Cardiac ventricle fibroblast (primary cell): ENCODE results near the genes AQP7, ENHO and FANCG.

GRCh38 chr9:33402249-33402974, at the start of gene AQP7:
TSS of gene AQP7 (minus strand) at chr9:33402568.
- RAMPAGE, long total RNA: no peak

- RAMPAGE, long total RNA: no peak
Observed at GRCh38 chr9:33441527-33442566, 5.5 kb downstream of the AQP3 start.

GRCh38 chr9:33523367-33523883, 626 bp upstream of the ANKRD18B start:
- RAMPAGE, long total RNA: no peak

DNA sequence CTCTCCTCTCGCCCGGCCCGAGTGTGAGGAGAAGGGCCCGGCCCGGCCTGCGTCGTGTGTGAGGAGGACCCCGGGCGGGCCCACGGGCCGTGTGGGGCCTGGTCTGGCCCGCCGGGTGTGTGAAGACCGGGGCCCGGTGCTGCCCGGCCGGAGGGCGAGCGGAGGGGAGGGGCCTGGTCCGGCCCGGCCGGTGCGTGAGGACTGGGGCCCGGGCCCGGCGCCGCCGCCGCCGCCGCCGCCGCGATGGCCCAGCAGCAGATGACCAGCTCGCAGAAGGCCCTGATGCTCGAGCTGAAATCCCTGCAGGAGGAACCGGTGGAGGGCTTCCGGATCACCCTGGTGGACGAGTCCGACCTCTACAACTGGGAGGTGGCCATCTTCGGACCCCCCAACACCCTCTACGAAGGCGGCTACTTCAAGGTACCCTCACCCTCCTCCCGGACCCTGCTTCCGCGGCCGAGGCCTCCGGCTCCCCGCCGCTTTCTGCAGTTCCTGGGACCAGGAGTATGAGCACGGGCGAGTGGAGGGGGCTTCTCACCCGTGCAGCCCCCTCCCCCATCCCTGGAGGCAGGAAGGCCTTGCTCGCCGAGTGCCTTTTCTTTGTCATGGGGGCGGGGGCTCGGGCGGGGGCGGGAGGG, 674 bp downstream of the UBE2R2 start:
- RAMPAGE, long total RNA: no peak

DNA sequence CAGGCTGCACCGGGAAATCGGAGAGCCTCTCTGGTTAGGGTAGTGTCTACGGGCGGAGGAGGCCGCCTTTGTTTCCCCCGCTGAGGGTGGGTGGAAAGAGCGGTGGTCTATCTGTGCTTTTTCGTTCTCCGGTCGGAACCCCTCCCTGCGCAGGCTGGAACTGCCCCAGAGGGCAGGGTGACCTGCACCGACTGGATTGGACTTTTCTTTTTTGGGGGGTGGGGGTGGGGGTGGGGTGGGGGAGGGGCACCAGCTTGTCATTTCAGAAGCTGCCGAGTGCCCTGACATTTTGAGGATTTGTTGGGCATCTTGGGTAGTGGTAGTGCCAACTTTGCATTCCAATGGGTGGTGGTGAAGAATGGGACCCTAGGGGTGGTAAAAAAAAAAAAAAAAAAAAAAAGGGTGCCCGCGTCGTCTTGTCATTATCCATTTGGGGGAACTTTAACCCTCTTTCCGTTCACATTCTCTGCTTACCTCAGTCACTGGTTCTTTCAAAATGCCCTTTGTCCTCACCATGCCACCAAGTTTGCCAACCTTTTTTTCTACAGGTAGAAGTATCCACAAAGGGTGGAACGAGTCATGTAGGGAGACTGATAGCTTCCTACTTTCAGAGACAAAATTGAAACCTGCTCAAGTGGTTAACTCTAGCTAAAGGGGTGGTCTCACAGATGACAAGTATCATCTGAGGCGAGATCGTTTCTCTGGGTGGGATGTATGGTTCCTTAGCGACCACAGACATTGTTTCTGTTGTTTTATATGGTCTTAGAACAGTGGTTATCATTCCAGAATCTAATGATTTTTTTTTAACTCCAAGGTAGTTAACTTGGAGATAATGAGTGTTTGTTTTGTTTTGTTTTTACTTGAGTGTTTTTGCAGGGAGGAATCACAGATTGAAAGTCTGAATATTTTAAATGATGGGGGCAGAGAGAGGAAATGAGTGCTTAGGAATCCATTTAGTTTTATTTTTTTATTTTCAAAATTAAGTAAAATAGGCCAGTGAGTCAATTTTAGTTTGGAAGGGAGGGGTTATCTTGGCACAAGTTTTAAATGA, 1.5 kb downstream of the UBE2R2 start:
- RAMPAGE, long total RNA: no peak

- RAMPAGE, long total RNA: no peak
Observed at GRCh38 chr9:34047948-34048796, 515 bp downstream of the UBAP2 start.

DNA sequence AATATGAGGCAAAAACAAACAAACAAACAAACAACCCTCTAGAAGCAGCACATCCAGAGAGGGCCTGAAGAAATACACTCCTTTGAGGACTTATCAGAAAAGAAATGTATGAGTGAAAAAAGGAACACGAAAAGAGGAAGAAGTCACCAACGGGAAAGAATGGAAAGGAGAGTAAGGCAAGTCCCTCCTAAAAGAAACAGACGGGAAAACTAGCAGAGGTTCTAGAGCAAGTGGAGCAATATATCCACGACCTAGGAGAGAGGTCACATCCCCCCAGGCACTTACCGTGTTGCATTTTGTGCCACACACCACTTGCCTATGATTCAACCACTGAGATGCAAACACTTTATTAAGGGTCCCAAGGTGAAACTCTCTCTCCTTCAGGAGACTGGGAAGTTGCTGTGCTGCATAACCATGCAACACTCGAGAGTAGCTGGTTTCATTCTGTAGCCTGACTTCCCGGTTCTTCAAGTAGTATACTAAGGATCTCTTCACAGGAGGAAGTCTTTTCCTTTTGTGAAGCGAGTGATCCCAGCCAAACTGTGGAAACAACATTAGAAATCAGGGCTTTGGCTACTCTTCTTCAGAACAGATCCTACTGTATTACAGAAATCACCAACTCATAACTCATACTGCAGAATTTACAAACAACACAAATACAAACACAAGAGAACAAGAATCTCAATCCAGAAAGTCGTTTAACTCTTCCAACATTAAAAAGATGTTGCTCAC, 1.6 kb downstream of the DCAF12 start:
- RAMPAGE, long total RNA: no peak

- RAMPAGE, long total RNA: no peak
Observed at GRCh38 chr9:34125491-34126122, 891 bp downstream of the DCAF12 start.

- RAMPAGE, long total RNA: no peak
Observed at GRCh38 chr9:34158170-34158931, 20.5 kb upstream of the UBAP1 start.

DNA sequence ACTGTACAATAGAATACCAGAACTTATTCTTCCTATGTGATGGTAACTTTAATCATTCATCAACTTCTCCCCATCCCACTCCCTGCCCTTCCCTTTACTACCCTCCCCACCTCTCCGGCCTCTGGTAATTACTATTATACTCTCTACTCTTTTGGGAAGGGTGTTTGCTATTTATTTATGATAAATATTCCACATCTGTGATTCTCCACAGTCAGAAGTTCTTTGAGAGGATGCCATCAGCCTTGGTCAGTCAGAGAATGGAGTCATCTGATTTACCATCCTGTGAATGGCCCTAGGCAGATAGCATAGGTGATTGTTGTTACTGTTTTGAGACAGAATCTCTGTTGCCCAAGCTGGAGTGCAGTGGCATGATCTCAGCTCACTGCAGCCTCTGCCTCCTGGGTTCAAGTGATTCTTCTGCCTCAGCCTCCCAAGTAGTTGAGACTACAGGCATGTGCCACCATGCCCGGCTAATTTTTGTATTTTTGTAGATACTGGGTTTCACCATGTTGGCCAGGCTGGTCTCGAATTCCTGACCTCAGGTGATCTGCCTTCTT, 38.2 kb downstream of the UBAP1 start:
- RAMPAGE, long total RNA: no peak

- RAMPAGE, long total RNA: no peak
Observed at GRCh38 chr9:34380569-34381266, 4.0 kb upstream of the MYORG start.

GRCh38 chr9:34522675-34523580, at the start of gene ENHO:
TSS of gene ENHO (minus strand) at chr9:34522990.
- RAMPAGE, long total RNA: no peak

- RAMPAGE, long total RNA: no peak
Observed at GRCh38 chr9:34709490-34710005, 388 bp downstream of the CCL21 start.

GRCh38 chr9:34987935-34988959, 1.3 kb upstream of the DNAJB5 start:
- RAMPAGE, long total RNA: no peak

GRCh38 chr9:35043803-35044444, 1.9 kb downstream of the C9orf131 start:
- RAMPAGE, long total RNA: no peak

DNA sequence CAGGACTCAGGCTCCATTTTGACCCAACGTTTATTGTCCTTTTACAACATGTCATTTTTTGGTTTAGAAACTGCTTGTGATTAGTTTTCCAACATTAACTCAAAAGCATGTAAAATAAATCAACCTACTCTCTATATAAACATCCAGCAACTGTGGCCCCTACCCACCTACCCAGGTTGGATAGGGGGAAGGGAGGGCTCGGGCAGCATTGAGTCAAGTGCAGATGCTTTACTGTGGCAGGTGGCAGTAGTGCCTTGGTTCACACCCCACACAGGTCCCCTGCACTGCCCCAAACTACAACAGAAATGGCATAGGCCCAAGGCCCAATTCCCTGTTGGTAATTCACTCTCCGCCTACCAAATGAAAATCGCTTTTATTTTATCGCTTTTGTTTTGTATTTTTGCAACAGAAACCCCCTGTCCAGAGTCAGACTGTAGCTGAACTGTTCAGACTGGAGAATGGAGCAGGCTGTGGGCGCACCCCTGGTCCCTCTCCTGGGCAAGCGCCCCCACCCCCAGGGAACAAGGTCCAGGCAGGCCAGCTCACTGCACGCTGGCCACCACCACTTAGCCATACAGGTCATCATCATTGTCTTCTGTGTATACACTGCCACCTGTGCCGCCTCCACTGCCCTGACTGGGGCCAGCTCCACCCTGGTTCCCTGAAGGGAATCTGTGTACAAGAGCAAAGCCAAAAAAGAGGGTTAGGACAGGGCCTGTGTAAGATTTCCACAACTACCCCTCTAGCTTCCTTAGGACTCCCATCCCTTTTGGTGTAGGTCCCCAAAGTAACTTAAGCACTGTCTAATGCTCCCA, 14.7 kb downstream of the C9orf131 start:
- RAMPAGE, long total RNA: no peak

GRCh38 chr9:35070669-35071159, 1.7 kb downstream of the VCP start:
- RAMPAGE, long total RNA: no peak

GRCh38 chr9:35079403-35080308, at the start of gene FANCG:
TSS of gene FANCG (minus strand) at chr9:35079942.
- RAMPAGE, long total RNA: no peak

GRCh38 chr9:35110368-35110852, 5.3 kb downstream of the ATOSB start:
- RAMPAGE, long total RNA: no peak

- RAMPAGE, long total RNA: no peak
Observed at GRCh38 chr9:35111154-35111975, 4.3 kb downstream of the ATOSB start.